Paraaortic lymph node (tissue), 1 donor: ENCODE measurements around the gene SOX13.

- PRO-cap, result bidirectional peak, plus-strand start at chr1:203274150, minus-strand start at chr1:203274119
Measured at GRCh38 chr1:203273909-203274364, 31.4 kb upstream of the BTG2 start.

DNA sequence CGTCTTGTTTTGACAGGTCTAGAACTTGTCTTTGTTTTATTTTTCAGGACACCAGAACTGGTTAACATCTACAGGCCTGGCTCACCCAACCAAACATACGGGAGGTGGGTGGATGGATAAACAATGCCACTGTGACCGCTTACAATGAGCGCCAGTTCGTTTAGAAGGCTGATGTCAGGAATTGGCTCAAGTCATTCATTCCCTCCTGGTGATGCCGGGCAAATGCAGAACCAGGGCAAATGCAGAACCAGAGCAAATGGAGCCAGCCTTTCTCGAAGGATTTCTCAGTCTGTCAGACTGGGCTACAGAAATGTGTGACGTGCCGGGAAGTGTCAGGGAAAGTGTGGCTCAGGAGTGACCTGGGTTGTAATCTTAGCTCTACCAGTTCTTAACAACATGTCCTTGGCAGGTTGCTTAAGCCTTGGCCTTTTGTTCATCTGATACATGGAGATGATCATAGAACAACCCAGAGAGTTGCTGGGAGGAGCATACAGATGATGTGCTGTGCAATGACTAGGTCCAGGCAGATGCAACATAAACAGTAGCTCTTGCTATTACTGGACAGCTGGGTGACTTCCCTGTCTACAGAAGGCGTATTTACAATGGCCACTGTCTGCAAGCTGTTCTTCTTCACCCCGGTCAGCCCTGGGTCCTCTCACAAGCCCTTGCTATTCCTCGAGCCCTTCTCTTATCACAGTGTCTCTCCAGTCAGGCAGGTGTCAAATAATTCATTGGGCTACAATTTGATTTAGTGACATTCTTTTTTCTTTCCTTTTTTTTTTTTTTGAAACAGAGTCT lies 30.4 kb upstream of the BTG2 start:
- PRO-cap, result no peak

DNA sequence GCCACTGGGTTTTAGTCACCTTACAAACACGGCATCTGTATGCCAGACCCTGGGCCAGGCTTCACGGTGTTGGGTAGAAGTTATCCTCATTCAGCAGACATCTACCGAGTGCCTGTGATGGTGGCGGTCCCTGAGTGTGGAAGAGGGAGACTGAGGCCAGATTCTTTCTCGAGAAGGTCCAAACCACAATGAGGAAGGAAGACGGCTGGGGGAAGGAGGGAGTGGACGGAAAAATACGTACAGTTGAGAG lies 893 bp upstream of the BTG2 start:
- PRO-cap, result no peak

GRCh38 chr1:203324942-203326077 lies 20.0 kb downstream of the BTG2 start:
- PRO-cap, result bidirectional peak, plus-strand start at chr1:203325342, minus-strand start at chr1:203325228

- PRO-cap, result no peak
Measured at GRCh38 chr1:203344039-203344752, 6.7 kb downstream of the FMOD start.

DNA sequence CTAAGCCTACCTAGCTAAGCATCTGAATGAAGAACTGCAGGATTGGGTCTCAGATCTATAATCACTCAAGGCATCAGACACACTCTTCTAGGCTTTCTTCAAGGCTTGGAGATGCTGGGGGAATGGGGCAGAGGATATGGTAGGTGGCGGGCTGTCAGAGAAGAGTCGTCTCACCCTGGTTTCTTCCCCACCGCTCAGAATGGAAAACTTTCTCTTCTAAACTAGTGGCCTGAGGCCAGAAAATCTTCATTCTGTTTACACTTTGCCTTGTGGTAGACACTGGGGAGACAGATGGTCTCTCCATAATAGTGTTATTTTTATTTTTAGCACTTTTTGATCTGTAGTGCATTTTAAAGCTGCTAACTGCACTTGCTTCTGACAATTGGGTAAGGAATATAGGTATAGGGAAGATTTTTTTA lies 2.6 kb downstream of the PRELP start:
- PRO-cap, result unidirectional peak, minus-strand start at position 192 of the sequence

GRCh38 chr1:203508388-203508917 lies 14.5 kb downstream of the OPTC start:
- PRO-cap, result no peak

DNA sequence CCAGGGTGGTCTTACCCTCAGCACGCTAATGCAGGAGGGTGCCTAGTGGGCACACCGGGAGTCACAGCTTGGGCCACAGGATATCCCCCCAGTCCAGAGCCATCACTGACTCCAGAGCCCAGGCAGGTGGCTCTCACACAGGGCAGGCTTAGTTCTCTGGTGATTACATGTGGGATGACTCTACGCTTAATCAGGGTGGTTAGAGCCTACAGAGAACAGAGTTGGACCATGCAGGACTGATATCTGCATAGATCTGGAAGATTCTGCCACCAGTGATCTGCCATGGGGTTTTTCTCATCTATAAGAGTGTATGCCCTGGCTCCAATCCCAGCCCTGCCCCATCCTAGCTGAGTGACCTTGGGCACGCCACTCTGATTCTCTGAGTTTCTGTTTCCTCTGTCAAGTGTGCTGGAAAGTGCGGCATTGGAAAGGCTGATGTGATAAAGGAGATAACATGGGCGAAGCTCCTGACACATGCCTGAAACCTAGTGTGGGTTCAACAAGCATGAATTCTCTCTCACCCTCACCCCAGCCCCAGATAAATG lies 27.3 kb downstream of the OPTC start:
- PRO-cap, result no peak

DNA sequence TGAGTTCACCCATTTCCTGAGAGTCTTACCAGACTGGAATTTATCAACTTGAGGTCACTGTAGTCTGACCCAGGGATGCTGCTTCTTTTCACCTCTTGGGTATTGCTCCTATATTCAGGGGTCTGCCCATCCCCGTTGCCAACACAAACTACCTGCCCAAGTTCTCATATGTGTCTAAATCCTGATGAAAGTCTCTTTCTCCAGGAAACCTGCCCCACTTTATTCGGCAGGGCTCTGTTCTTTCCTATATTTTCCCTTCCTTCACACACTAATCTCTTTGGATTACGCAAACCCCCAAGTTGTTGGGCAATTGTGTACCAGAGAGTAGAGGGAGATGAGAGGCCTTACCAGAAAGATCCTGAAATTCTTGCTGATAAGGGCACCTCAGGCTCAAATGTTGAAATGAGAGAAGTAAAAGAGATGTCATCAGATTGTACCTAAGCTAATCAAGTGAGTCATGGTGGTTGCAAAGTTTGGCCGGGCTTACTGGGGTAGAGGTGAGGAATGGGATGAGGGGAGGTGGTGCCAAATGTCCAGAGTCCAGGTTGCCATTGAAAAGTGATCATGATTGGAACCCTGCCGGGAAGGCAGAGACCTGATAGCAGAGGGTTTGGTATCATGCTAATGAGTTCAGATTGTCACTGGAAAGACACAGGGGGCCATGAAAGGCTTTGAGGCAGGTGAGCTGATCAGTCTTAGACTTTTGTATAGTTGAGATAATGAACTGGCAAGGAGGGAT lies 43.0 kb downstream of the OPTC start:
- PRO-cap, result no peak

DNA sequence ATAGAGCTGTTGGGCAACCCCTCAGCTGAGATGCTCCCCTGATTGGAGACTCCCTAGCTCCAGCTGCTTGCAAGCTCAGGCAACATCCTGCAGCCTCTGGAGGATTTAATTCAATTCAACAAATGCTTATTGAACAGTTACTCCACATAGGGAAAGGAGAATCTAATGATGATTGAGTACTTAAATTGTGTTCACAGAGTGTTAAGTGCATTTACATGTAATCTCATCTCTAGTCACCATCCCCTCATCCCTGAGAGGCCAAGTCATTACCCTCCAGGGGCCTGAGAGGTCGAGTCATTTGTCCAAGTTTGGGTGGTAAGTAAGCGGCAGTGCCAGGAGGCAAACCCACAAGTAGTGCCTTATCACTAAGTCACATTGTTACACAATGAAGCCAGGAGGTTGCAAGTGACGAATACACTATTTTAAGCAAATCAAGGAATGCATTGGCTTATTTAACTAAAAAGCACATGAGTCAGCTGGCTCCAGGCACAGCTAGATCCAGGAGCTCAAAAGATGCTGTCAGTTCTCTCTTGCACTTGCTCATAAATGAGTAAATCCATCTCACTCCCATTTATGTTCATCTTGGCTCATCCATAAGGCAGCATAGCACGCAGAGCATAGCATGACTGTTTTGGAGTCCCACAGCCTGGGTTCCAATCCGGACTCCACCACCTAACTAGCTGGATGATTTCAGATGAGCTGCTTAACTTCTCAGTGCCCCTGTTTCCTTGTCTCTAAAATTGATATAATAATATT lies 64.3 kb downstream of the OPTC start:
- PRO-cap, result no peak

GRCh38 chr1:203628628-203629210 lies 2.1 kb downstream of the ATP2B4 start:
- PRO-cap, result bidirectional peak, plus-strand start at chr1:203628888, minus-strand start at chr1:203628595

DNA sequence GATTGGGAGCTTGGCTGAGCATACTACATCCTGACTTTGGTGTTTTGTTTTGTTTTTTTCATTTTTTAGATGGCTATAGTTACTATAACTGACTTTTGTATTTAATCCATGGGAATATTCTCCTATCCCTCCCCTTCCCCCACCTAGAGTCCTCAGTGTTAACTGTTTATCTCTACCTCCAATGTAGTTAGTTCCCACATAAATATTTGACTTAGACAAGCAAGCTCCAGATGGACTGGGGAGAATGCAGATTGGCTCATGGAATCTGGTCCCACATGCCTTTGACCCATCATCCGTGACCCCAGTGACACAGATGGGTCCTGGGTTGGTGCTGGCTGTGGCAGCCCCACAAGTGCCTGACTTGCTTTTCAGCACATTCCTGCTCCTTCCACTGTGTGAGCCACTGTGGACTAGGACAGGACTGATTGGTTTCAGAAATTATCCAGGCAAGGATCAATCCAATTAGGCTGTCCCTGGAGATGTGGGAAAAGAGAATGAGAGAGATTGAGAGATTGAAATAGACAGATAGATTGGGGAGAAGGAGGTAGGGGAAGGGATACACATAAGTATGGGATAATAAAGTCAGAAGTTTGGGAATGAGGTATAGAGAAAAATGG lies 41.8 kb downstream of the ATP2B4 start:
- PRO-cap, result no peak

DNA sequence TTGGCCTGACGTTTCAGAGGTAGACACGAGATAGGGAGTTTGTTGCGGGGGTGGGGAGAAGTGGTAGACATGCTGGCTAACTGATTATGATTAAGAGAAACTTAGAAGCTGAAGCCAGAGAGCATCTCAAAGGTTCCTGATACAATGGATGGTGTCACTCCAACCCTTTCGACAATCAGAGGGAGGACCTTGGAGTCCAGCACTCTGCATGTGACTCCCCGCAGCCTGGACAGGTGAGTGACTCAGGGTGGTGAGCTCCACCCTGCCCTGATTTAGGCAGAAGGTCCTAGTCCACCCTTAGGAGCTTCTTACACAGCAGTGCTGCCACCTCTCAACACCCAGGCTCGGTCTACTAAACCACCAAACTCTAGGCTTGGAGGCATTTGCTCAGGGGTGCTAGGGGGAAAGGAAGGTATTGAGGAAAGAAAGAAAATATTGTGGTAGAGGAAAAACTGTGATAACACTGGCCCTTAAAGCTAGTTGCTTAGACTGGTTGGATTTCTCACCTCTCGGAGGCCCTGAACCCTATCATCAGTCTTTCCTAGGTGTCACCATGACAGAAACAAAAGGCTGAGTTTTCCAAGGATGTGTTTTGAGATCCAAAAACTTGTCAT lies 546 bp downstream of the LAX1 start:
- PRO-cap, result no peak

DNA sequence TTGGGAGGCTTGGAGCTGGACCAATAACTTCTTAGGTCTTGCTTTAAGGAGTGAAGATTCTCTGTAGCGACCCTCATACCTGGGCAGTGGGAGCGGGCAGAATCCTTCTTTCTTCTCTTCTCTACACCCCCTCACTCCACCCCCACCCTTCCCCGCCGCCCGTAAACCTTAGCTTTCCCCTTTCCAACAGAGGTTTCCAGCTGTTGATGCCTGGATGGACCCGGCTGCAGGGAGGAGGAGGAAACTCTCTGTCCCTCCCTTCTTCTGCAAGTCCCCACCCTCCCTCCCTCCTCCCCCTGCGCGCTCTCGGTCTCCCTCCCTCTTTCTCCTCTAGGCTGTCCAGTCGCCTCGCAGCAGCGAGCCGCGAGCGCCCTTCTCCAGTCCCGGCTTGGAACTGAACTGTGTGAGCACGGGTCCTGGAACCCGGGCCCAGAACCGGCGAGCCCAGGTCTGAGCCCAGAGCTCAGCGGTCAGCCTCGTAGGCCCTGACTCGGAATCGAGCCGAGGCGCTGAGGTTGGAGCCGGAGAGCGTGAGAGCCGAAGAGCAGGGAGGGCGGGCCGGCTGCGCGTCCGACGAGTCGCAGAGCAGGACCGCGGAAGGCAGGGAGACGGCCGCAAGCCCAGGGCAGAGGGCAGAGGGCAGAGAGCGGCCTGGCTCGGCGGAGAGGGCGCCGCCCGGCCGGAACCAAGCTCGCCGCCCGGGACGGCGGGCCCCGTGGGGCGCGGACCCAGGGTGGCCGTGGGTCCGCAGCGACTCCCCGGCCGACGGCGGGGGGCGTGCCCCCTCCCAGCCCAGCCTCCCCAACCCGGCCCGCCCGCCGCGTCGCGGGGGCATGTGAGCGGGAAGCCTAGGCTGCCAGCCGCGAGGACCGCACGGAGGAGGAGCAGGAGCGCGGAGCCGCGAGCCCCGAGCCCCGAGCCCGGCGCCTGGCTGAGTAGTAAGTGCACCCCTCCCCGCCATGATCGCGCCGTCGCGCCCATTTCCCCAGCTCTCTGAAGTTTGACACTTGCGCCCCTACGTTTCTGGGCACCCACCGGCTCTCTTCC lies at the start of gene SOX13:
Gene SOX13, plus strand, starts transcription at position 342 of the 1,047 bp plus-strand sequence.
- PRO-cap, result bidirectional peak, plus-strand start at position 380 of the sequence, minus-strand start at position 188 of the sequence; unidirectional peak, plus-strand start at position 588 of the sequence; bidirectional peak, plus-strand start at position 865 of the sequence, minus-strand start at position 730 of the sequence

- PRO-cap, result no peak
Measured at GRCh38 chr1:204084013-204085156, 11.5 kb downstream of the SOX13 start.

GRCh38 chr1:204264752-204265319 lies 51.0 kb upstream of the GOLT1A start:
- PRO-cap, result no peak

- PRO-cap, result unidirectional peak, plus-strand start at chr1:204365154
Measured at GRCh38 chr1:204365020-204365219, 5.2 kb upstream of the PLEKHA6 start.

DNA sequence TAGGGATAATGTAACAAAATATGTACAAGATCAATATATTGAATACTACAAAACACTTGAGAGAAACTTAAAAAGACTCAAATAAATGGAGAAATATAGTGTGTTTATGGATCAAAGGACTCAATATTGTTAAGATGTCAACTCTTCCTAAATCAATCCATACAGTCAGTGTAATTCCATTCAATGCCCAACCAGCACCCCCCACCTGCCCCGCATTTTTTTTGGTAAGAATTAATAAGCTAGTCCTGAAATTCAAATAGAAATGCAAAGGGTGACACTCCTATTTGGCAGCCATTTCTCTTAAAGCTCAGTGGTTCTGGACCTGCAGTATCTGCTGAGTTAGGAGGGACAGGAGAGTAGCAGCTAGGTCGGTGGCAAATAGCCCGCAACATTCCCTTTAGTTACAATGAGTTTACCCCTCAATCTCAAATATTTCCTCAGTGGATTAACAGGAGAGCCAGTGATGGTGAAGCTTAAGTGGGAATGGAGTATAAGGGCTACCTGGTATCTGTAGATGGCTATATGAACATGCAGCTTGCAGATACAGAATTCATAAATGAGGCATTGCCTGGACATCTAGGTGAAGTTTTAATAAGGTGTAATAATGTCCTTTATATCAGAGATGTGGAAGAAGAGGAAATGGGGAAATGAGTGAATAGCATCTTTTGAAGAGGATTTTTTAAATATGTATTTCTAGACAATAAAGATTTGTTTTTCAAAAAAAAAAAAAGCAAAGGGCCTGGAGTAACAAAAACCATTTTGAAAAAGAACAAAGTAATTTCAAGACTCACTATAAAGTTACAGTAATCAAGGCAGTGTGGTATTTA lies 17.3 kb downstream of the PPP1R15B start:
- PRO-cap, result no peak

- PRO-cap, result no peak
Measured at GRCh38 chr1:204480439-204481542, 13.8 kb downstream of the PIK3C2B start.

- PRO-cap, result bidirectional peak, plus-strand start at chr1:204494133, minus-strand start at chr1:204493800
Measured at GRCh38 chr1:204493580-204493988, 1.0 kb downstream of the PIK3C2B start.